ENCODE measurements around a stretch of chr9.

DNA sequence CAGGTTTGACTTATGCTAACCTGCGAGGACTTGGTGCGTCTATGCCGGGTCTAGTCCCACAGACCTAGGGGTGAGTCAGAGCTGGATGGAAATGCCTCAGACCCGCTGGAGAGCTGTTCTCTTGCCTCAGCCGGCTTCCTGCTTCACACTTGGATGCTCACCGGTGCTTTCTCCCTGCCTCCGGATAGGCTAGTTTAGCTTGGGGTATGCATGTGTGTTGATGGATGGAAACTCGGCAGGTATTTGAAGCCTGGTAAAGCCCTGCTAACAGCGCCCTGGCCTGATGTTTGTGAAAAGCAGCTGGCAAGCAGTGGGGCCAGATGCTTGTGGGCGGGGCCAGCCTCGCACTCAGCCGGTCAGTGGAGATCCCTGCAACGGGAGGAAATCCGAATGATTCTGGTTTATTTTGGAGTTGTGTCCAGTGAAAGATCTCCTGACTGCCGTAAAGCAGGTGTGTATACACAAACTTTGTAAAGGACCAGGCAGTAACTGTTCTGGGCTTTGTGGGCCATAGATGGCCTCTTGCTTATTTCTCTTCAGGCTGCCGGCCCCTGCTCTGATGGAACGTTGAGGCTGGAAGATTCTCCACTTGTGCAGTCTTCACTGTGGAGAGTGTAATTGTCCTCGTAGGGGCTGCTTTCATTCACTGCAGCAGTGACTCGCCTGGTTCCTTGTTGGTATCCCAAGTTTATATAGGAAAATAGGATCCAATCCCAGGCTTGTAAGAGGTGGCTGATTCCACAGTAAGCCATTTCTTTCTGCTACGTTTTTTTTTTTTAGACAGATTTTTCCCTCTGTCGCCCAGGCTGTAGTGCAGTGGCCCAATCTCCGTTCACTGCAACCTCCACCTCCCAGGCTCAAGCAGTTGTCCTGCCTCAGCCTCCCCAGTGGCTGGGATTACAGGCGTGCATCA, 29.5 kb downstream of the PRRC2B start:
- PRO-cap, result unidirectional peak, minus-strand start at position 93 of the sequence

- PRO-cap, result no peak
Observed at GRCh38 chr9:131433119-131433460, 39.2 kb downstream of the PRRC2B start.

- PRO-cap, result no peak
Observed at GRCh38 chr9:131492837-131493920, 9.5 kb upstream of the POMT1 start.

DNA sequence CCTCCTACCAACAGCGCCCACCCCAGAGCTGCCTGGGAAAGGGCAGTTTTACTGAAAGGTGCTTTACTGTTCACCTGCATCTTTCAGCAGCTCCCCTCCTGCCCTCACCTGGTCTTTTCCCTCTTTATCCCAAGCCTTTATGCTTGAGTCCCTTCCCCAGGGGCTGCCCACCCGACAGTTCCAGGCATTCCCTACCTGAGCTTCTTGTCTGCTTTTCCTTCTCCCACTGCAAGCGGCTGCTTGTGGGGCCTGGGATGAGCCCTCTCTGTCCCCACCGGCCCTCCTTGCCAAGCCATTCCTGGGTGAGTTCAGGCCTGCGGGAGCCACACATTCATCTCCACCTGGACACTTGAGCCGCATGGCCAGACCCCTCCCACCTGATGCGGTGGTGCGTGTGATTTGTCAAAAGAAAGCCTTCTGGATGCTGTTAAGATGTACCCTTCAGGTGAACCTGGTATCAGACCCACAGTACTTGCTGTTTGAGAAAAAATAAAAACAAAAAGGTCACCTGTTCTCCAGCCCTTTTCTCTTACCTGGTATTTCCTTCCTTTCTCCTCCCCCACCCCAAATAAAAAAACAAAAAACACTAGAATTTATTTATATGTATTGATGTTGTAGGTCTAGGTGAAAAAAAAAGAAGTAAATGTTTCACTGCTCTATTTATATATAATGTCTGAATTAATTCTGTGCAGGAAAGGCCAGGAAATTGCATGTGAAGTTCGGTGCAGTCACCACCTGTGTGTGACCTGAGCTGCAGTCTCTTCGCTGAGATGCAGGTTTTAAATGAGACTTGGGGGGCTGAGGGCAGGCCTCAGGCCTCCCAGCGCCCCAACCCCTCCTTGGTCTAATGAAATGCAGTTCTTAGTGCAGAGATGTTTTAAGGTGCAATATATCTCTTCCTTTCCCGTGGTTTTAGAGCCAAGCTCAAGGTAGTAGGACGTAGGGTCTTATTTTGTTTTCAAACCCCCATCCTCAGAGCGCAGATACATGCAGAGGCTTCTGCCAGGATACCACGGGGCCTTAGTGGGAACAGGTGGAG, 4.8 kb upstream of the POMT1 start:
- PRO-cap, result no peak

DNA sequence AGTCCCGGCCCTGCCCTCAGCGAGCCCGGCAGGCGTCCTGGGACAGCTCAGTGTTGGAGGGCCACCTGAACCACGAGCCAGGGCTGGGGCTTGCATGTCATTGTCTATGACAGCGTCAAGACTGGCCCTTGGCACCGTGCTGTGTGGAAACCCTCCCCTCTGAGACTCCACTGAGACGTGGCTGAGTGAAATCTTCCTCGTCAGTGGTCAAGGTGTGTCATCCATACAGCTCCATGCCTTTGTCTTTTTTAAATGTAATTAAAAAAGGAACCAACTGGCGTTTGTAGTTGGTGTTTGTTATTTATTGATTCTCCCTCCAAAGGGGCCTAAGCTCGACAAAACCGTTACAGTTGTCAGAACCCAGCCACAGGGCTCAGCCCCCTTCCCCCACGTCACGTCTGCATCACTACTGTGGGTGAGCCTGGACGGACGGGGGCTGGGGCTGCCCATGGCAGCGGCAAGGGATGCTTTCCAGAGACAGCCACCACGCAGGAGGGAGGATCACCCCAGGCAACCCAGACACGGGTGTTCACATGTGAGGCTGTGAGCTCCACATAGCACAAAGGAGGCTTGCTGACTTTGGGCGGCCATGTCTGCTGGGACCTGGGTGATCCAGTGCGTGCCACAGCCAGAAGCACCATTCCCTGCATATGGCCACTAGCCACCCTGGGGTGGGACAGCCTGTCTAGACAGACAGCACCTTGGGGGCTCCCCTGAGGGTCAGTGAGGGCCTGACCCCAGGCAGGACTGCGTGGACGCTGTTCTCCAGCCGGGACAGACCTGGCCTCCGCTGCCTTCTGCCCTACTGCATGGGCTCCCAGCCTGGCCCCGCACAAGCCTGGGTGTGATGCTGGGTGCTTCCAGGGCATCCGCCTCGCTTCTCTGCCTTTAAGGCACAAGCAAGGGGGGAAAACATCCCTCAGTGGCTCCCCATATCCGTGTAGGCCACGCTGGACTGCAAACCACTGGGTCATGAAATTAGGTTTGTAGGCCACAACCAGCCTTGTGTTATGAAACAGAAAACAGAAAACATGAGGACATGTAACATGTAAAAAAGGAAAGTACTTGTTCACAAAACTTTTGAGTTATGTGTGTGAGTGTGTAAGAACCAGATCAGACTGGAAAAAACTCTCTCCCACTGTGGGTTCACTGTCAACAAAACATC, 7.2 kb downstream of the UCK1 start:
- PRO-cap, result no peak

- PRO-cap, result no peak
Observed at GRCh38 chr9:131588611-131589223, 43.4 kb downstream of the PRRT1B start.

DNA sequence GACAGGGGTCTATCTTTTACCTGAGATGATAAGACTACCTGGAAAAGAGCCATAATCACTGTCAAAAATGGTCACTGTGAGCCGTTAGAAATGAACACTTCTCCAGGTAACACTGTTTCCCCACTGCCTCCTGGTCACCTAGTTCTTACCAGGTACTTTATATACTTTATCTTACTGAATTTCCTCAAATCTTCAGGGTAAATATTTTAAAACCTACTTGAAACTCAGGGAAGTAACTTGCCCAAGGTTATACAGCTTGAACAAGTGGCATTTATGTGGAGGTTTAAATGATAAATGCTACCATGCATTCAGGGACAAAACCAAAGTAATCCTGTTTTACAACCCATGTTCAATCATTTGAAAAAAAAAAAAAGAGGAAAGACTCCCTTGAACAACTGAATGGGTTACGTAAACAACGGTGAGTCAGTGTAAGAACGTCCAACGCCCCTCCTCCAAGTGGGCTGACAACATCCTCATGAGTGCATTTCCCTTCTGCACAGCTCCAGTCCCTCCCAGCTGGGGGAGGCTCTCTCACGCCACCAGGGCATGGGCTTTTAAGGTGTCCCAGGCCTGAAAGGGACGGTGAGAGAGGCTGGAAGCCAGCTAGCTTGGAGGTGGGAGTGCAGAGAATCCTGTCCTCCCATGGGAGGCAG, 89.9 kb downstream of the PRRT1B start:
- PRO-cap, result no peak

DNA sequence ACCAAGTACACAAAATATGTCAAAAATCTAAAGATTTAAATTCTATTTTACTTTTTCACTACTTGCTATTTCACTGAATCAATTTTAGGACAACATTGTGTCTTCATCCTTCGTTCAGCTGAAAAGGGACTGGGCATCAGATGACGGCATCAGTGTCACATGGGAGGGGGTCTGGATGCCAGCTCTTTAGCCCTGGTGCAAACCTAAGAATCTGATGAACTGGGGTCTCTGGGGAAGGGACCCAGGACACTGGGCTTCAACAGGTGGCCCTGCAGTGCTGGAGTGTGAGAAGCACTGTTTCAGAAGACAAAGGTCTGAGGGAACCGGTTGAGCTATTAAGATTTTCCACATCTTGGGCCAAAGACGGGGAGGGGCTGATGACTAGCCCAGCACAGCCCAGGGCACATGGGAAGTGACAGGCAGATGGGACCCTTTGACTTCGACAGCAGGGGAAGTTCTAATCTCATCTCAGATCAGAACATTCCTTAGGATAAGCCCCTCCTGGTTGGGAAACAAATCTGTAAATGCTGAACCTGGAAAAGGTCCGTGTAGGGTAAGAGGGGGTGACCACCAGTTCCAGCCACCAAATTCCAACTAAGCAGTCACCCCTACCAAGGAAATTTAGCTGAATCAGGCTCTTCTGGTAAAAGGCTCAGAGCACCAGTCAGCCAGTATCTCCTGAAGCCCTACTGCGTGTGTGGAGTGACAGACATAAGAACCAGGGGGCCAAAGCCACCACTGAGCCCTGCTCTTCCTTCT, 67.4 kb downstream of the RAPGEF1 start:
- PRO-cap, result no peak

- PRO-cap, result no peak
Observed at GRCh38 chr9:131719229-131719596, 20.7 kb downstream of the RAPGEF1 start.

GRCh38 chr9:131721019-131721703, 18.7 kb downstream of the RAPGEF1 start:
- PRO-cap, result no peak

DNA sequence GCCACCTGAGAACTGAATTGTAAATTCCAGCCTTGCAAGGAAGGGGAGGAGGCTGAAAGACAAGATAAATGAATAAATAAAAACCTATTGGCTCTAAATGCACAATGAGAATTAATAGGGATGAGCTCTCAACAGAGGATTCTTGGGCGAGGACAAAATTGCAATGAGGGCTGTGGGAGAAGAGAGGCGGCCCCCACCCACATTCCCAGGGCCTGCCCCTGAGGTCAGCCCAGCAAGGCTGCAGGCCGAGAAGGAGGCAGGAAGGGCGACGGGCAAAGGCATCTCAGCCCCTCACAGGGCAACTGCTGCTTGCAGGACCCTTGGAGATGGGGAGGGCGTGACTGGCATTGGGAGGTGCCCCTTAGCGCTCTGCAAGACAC, 8.4 kb downstream of the NTNG2 start:
- PRO-cap, result no peak

DNA sequence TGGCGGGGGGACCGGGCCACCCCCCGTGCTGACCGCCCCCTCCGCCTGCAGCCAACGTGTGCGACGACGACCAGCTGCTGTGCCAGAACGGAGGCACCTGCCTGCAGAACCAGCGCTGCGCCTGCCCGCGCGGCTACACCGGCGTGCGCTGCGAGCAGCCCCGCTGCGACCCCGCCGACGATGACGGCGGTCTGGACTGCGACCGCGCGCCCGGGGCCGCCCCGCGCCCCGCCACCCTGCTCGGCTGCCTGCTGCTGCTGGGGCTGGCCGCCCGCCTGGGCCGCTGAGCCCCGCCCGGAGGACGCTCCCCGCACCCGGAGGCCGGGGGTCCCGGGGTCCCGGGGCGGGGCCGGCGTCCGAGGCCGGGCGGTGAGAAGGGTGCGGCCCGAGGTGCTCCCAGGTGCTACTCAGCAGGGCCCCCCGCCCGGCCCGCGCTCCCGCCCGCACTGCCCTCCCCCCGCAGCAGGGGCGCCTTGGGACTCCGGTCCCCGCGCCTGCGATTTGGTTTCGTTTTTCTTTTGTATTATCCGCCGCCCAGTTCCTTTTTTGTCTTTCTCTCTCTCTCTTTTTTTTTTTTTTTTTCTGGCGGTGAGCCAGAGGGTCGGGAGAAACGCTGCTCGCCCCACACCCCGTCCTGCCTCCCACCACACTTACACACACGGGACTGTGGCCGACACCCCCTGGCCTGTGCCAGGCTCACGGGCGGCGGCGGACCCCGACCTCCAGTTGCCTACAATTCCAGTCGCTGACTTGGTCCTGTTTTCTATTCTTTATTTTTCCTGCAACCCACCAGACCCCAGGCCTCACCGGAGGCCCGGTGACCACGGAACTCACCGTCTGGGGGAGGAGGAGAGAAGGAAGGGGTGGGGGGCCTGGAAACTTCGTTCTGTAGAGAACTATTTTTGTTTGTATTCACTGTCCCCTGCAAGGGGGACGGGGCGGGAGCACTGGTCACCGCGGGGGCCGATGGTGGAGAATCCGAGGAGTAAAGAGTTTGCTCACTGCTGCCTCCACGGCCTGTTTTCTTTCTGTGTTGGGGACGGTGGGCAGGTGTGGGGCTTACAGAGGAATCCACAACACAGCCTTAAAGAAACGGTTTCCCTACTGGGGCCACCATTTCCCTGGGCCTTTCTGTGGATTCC, 80.3 kb downstream of the NTNG2 start:
- PRO-cap, result bidirectional peak, plus-strand start at position 106 of the sequence, minus-strand start at position 81 of the sequence; unidirectional peak, minus-strand start at position 259 of the sequence; bidirectional peak, plus-strand start at position 647 of the sequence, minus-strand start at position 448 of the sequence

DNA sequence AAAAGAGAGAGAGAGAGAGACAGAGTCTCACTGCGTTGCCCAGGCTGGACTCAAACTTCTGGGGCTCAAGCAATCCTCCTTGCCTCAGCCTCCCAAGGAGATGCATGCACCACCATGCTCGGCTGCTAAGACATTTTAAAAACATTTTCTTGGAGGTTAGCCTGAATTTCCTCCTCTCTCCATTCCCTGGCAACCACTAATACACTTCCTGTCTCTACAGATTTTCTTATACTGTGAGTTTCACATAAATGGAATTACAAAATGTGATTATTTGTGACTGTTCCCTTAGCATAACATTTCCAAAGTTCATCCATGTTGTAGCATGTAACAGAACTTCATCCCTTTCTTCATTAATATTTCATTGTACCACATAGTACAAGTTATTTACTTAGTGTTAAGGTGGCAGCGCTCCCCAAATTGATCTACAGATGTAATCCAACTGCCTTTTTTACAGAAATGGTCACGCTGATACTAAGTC, 82.3 kb downstream of the SETX start:
- PRO-cap, result no peak

GRCh38 chr9:132498962-132499464, 83.4 kb upstream of the BARHL1 start:
- PRO-cap, result no peak

DNA sequence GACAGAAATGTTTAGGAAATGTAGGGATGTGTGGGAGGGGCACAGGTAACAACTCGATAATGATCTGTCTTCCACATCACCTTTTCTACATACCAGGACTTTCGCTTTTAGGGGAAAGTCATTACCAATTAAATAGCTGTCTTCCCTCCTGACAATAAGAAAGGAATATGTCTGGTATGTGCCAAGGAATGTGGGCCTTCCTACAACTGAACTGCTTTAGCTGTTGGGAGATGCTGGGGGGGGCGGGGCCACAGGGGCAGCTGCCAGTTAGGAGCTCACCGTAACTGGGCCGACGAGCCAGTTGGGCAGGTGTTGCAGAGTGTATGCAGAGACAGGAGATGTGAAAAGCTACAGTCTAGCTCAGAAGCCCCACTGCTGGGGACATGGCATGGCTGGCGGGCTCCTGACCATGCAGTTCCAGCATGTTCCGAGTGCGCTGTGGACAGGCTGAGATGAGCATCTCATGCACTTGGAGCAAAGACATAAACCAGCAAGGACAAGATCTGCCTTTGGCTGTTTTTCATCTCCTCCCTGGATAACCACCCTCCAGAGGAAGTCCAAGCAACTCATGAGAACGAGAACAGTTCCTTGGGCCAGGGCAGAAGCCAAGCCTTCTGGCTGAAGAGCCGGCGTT, 71.0 kb downstream of the AK8 start:
- PRO-cap, result no peak

- PRO-cap, result no peak
Observed at GRCh38 chr9:132809195-132809986, 68.7 kb downstream of the AK8 start.

DNA sequence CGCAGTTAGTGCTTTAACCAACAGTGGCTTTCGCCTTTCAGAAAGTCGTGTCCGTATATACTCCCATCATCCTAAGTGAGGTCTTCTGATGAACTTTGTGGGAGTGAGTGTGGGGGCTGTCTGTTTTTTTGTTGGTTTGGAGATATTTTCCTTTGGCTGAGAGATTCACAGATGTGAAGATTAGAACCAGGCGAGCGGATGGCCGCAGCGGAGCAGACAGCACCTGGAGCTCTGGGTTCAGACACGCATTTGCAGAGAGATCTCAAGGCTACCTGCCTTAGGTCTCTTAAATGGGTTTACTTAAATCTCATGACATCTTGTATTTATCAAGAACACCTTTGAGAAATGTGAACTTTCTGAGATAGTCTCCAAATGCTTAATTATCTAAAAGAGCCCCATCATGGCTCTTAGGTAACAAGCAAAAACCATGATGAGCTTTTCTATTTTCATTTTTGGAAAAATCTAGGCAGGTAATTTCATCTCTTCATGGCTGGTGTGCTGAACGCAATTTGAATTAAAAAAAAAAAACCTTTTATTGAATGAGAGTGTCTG, 57.4 kb downstream of the AK8 start:
- PRO-cap, result no peak

DNA sequence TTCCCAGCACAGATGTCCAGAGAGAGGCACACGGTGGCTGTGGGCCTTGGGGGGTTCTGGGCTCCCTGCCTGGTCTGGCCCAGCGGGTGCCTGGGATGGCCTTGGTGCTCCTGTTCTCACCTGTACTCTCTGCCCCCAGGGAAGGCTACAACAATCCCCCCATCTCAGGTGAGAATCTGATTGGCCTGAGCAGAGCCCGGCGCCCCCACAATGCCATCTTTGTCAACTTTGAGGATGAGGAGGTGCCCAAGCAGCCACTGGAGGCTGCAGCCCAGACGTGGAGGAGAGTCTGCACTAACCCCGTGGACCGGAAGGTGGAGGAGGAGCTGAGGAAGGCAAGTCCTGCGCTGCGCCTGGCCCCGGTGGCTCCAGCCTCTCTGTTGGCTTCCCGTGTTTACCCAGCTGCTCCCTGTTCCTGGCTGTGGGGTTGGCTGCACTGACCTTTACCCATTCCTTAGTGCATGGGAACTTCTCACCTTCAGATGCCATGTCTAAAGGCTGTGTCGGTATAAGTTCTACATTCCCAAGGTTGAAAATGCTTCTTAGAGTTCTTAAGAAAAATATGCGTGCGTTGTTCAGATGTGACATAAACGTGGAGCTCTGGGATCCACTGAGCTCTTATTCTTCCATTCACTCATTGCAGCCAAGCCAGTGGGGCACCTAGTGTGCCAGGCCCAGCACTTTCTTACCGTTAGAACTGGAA, 11.0 kb upstream of the CEL start:
- PRO-cap, result no peak

- PRO-cap, result no peak
Observed at GRCh38 chr9:133080959-133081679, 19.3 kb downstream of the CEL start.

DNA sequence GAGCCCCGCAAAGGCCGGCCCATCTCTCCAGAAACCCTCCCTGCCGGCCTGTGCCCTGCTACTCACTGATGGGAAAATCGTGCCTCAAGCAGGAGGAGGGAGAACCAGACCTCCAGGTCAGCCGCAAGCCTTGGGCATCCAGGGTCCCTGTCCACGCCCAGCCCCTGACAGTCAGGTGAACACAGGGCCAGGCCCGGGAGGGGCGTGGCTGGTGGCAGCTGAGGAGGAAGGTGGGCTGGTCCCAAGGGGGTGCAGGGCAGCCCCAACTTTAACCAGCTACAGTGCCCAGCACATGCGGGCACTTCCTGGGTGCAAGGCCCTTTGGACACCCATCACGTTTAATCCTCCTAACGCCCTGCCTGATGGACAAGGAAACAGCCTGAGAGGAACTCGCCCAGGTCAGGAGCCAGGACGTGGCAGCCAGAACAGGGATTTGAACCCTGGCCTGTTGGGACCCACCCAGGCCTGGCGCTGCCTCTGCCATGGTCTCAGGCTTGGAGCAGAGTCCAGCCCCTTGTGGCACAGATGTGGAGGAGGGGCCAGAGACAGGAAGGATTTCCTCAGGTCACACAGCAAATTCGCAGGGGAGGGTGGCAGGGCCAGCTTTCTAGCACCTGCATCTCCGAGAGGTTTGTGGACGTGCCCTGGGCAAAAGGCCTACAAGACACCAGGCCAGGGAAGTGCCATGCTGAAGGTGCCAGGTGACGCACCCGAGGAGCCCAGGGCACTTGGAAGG, 4.5 kb downstream of the RALGDS start:
- PRO-cap, result no peak